Measurements from ENCODE around the genes C17orf49 and BCL6B.

GRCh38 chr17:4997070-4997374 lies 300 bp downstream of the INCA1 start:
- PRO-cap, 4 experiments, result no peak in any of the 4 experiments
- RAMPAGE, long total RNA, 2 experiments, result no peak in any of the 2 experiments

DNA sequence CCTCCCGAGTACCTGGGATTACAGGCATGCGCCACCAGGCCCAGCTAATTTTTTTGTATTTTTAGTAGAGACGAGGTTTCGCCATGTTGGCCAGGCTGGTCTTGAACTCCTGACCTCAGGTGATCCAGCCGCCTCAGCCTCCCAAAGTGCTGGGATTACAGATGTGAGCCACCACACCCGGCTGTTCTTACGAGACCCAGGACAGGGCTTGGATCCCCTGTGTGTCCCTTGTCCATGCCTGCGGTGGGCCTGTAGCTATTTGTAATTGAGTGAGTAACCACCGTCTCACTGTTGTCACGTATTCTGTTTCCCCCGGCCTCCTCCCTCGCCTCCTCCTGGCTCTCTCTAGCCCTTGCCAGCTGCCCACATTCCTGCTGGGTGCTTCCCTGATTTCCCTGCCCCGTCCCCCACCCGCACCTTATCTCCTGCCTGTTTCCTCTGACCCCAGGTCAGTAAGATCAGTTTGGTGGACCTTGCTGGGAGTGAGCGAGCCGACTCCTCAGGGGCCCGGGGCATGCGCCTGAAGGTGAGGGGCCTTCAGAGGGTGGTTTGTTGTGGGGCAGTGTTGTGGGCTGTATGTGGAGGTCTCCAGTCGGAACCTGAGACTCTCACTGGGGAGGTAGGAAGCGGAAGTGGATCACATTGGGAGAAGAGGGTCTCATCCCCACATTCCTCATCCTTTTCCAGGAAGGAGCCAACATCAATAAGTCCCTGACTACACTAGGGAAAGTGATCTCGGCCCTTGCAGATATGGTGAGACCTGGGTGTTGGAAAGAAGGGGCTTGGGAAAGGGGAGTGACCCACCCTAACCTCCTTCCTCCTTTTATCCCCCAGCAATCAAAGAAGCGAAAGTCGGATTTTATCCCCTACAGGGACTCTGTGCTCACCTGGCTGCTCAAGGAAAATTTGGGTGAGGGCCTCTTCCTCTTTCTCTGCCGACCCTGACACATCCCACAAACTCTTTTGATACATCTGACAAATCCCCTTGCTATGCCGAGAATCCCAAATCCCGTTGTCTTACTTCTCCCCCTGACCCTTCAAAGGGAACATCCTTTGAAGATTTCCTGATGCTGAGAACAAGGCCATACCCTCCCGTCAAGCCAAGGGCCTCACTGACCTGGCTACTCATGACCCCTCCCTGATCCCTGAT lies 5.8 kb downstream of the KIF1C start:
- PRO-cap, 4 experiments, result no peak in any of the 4 experiments
- RAMPAGE, long total RNA, 2 experiments, result start-site peak on the plus strand in 2 of 2 experiments, centred at positions 735 to 904 of the sequence, 22 to 176 reads per replicate

DNA sequence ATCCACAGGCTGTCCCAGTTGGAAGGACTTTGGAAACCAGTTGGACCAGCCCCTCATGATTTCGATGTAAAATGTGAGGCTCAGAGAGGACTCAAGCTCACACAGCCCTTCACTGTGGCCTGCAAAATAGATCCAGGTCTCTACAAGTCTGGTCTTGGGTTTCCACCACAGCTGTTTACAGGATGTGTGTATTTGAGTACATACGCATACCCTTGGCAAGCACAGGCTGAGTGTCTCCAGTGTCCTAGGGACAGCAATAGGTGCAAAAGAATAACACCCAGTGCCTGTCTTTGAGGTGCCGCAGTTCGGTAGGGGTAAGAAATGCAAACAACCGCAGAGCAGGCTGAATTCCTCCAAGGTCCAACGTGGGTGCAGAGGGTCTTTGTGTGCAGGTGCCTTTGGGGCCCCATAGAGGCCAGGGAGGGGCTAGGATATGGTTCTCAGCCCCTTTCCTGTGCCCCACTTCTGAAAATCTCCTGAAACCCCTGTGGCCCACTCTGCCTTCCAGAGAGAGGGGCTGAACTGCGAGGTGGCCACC lies 5.1 kb downstream of the USP6 start:
- PRO-cap, 4 experiments, result no peak in any of the 4 experiments
- RAMPAGE, long total RNA, 2 experiments, result no peak in any of the 2 experiments

DNA sequence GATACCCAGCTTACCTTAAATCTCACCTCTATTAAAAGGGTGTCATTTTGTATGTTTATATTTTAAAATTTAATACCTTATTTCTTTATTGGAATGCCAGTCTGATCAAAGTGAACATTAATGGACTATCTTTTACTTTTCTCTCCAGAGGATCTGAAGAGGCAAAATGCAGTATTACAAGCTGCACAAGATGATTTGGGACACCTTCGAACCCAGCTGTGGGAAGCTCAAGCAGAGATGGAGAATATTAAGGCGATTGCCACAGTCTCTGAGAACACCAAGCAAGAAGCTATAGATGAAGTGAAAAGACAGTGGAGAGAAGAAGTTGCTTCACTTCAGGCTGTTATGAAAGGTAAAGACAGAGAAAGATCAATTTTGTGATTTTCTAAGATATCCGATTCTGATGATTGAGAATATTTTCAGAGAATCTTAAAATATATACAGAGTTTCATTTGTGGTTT lies 49.7 kb downstream of the RABEP1 start:
- PRO-cap, 4 experiments, result no peak in any of the 4 experiments
- RAMPAGE, long total RNA, 2 experiments, result no peak in any of the 2 experiments

- PRO-cap, 4 experiments, result no peak in any of the 4 experiments
- RAMPAGE, long total RNA, 2 experiments, result no peak in any of the 2 experiments
Measured at GRCh38 chr17:5378582-5379693, 40.5 kb downstream of the NUP88 start.

GRCh38 chr17:5514334-5515311 lies 13.8 kb upstream of the ENSG00000286190 start:
- PRO-cap, 4 experiments, result no peak in any of the 4 experiments
- RAMPAGE, long total RNA, 2 experiments, result no peak in any of the 2 experiments

DNA sequence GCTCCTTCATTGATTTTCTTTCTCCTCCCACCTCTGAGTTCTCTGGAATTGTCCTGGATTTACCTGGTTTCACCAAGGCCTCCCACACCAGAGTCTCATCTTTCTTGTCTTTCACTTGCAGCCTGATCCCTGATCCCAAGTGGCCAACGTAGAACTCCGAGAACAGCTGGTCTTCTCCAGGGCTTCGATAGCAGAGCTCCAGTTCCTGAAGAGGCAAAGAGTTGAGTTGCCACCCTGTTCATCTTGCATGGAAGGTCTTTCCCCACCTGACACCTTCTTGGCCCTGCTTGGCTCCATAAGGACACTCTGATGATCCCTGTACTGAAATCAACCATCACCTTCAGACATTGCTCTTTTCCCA lies 16.9 kb upstream of the ENSG00000286190 start:
- PRO-cap, 4 experiments, result no peak in any of the 4 experiments
- RAMPAGE, long total RNA, 2 experiments, result no peak in any of the 2 experiments

DNA sequence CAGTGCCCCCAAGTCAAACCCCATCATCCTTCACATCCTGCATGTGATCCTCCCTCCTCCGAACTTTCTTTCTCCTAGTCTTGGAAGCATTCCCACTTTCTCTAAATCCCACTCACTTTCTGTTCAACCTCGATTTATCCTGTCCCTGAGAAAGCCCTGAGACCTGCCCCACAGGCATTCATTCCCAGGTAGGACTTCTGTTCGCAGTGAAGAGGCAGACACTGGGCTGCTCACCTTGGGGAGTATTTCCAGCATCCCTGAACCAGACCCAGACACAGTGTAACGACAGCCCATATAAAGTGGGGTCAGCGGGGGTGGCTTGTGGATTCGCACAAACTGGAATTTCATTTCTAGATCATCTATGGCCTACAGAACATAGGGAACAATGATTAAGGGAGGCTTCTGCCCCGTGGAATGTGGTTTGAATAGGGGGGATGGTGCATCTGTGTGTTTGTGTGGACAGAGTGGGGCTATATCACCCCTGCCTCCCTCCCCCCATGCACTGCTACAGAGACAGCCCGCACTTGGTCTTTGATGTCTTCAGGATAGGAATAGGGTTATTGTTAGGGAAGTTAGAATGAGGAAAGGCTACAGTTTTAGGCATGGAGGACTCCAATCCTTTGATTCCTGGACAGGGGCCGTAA lies 20.0 kb upstream of the ENSG00000286190 start:
- PRO-cap, 4 experiments, result no peak in any of the 4 experiments
- RAMPAGE, long total RNA, 2 experiments, result no peak in any of the 2 experiments

DNA sequence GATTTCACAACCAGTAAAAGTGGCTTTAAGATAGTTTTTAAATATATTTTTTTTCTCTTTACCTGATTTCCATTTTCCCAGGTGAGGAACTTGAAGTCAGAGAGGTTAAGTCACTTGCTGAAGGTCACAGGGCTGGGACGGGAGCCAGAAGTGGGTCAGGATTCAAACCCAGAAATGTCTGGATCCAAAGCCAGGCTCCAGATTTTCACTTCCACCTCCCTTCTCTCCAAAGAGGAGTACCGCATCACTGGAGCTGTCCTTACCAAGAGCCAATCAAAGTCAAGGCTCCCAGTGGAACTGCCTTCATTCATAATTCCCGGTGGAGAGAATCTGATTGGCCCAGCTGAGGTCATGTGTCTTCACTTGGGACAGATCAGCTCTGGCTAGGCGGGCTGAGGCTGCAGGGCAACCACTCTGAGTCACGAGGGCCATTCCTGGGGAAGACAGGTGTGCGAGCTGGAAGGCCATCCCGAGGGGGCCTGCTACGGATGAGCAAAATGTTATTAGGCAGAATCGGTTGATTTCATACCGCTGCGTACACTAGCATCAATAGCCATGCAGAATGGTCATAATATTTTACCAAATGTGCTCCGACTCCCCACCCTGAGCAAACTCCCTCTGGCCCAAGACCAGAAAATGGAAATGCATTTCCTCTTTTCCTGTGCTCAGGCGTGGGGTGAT lies 111.3 kb downstream of the AIPL1 start:
- PRO-cap, 4 experiments, result no peak in any of the 4 experiments
- RAMPAGE, long total RNA, 2 experiments, result no peak in any of the 2 experiments

DNA sequence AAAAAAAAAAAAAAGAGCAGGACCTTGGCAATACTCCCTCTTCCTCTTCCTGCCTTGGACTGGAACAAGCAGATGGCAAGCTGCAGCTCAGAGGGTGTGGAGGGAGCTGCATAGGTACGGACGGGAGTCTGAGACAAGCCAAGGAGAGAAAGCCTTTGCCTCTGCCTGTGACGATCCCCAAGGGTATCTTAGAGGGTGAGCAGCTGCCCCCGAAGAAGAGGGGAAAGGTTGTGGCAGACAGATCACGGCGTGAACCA lies 109.2 kb downstream of the AIPL1 start:
- PRO-cap, 4 experiments, result no peak in any of the 4 experiments
- RAMPAGE, long total RNA, 2 experiments, result no peak in any of the 2 experiments

DNA sequence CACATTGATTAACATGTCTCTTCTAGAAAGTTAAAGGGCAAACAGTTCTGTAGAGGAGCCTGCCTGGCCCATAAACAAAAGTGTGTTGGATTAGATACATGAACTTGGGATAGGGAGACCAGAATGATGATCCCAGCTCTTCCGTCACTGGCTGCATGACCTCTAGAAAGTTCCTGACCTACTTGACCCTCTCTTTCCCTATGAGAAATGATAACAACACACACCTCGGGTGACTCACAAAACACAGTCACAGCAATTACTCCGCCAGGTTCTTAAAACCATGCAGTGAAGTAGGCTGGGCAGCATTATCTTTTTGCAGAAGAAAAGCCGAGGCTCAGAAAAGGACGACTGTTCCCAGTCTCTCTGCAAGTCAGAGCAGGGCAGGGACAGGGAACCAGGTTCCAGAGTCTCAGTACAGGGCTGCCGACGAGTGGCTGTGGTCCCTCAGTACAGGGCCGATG lies 32.2 kb downstream of the PIMREG start:
- PRO-cap, 4 experiments, result no peak in any of the 4 experiments
- RAMPAGE, long total RNA, 2 experiments, result no peak in any of the 2 experiments

- PRO-cap, 4 experiments, result peak in 2 of 4 experiments; most common plus-strand start chr17:6575476 (in 2); most common minus-strand start chr17:6575383 (in 2)
- RAMPAGE, long total RNA, 2 experiments, result no peak in any of the 2 experiments
Measured at GRCh38 chr17:6574902-6575760, 18.8 kb upstream of the PITPNM3 start.

DNA sequence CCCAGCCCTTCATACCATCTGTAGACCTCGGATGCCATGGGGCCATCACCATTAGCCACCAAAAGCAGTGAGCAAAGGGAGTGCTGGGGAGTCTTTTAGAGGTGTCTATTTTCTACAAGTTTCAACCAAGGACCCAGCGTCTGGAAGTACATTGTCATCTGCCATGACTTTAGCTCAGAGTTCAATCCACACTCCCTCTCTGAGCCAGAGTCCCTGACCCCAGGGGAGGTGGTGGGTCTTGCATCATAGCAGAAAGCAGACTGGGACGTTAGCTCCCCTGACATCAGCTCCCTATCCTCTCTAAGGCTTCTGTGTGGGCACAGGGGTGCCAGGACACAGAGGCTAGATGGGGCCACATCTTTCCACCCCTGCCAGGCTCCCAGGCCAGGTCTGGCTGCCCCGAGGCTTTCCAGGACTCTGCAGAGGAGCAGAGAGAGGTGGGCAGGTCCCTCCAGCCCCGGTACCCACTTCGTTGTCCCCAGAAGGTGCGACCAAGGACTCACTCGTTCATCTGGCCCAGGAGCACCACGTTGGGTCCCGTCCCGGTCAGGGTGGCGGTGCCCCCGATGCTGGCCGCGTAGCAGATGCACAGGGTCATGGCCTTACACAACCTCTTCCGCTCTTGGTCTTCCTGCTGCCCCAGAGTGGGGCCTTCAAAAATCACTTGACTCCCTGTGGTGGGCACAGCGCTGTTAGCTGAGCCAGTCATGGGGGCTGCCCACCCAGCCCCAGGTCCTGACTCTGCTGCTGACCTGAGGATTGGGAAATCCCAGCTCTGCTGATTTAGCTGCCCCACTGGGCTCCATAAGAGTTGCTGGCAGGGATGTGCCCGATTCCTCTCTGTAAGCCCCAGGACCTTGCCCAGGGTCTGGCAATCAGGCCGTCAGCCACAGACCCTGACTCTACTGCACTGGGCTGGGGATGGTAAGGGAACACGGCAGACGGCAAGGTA lies 10.4 kb downstream of the SLC13A5 start:
- PRO-cap, 4 experiments, result peak in 4 of 4 experiments; most common plus-strand start position 294 of the sequence (in 2); most common minus-strand start position 160 of the sequence (in 3)
- RAMPAGE, long total RNA, 2 experiments, result no peak in any of the 2 experiments

GRCh38 chr17:6756292-6756926 lies 563 bp downstream of the XAF1 start:
- PRO-cap, 4 experiments, result peak in 3 of 4 experiments; most common plus-strand start chr17:6756722 (in 1); most common minus-strand start chr17:6756821 (in 3)
- RAMPAGE, long total RNA, 2 experiments, result no peak in any of the 2 experiments

GRCh38 chr17:7014160-7015227 lies at the start of gene C17orf49:
Gene C17orf49 (plus strand): TSS chr17:7014782.
- PRO-cap, 4 experiments, result peak in 4 of 4 experiments; most common plus-strand start chr17:7015098 (in 3); most common minus-strand start chr17:7014608 (in 4)
- RAMPAGE, long total RNA, 2 experiments, result start-site peak on the plus strand in 1 of 2 experiments, at chr17:7014781-7014815 at its widest, 224 reads per replicate; start-site peak on the minus strand in 1 of 2 experiments, at chr17:7014577-7014623 at its widest, 6 reads per replicate

DNA sequence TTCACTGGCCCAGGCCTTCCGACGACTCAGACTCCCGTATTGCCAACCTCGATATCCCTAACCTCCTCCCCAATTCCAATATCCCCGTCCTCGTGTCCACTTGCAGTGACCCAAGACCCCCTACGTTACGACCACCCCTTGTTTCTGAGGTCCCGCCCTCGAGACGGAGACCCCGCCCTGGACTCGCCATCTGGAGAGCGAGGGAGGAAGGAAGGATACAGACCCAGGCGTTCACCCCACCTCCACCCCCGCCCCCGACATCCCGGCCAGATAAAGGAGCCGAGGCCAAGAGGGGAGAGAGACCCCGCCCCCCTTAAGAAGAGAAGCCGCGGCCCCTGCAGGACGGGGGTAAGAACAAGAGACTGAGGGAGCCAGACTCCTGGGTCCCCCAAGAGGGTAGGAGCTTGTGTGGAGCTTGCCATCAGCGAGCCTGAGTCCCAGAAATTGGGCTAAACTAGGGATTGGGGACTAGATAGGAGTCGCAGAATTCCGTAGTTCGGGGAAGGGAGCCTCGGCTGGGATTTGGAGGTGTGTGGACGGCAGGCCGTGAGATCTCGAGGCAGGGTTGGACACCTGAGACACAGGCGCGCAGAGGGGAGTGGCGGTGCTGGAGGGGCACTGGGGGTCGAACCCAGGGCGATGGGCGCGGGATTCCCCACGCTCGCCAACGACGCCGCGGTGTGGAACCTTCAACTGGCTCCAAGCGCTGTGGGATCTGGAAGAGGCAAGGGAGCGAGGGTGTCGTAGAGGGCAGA lies at the start of gene BCL6B:
Gene BCL6B, plus strand, starts transcription at position 299 of the 755 bp plus-strand sequence.
- PRO-cap, 4 experiments, result peak in 4 of 4 experiments; most common plus-strand start position 300 of the sequence (in 2); most common minus-strand start position 199 of the sequence (in 1)
- RAMPAGE, long total RNA, 2 experiments, result start-site peak on the plus strand in 1 of 2 experiments, centred at position 320 of the sequence, 26 reads per replicate

GRCh38 chr17:7074985-7075523 lies 5.0 kb downstream of the CLEC10A start:
- PRO-cap, 4 experiments, result no peak in any of the 4 experiments
- RAMPAGE, long total RNA, 2 experiments, result start-site peak on the minus strand in 1 of 2 experiments, at chr17:7075380-7075451 at its widest, 8 reads per replicate

- PRO-cap, 4 experiments, result peak in 4 of 4 experiments; most common minus-strand start chr17:7121433 (in 4)
- RAMPAGE, long total RNA, 2 experiments, result no peak in any of the 2 experiments
Measured at GRCh38 chr17:7121280-7121808, 6.7 kb upstream of the ASGR2 start.

GRCh38 chr17:7133984-7134455 lies 19.4 kb upstream of the ASGR2 start:
- PRO-cap, 4 experiments, result peak in 2 of 4 experiments; most common minus-strand start chr17:7134148 (in 2)
- RAMPAGE, long total RNA, 2 experiments, result no peak in any of the 2 experiments

- PRO-cap, 4 experiments, result no peak in any of the 4 experiments
- RAMPAGE, long total RNA, 2 experiments, result no peak in any of the 2 experiments
Measured at GRCh38 chr17:7138796-7139455, 24.3 kb upstream of the ASGR2 start.